GM23248 (cell line): ENCODE results near the genes GFRA1, PNLIPRP3, EMX2 and DENND10.

DNA sequence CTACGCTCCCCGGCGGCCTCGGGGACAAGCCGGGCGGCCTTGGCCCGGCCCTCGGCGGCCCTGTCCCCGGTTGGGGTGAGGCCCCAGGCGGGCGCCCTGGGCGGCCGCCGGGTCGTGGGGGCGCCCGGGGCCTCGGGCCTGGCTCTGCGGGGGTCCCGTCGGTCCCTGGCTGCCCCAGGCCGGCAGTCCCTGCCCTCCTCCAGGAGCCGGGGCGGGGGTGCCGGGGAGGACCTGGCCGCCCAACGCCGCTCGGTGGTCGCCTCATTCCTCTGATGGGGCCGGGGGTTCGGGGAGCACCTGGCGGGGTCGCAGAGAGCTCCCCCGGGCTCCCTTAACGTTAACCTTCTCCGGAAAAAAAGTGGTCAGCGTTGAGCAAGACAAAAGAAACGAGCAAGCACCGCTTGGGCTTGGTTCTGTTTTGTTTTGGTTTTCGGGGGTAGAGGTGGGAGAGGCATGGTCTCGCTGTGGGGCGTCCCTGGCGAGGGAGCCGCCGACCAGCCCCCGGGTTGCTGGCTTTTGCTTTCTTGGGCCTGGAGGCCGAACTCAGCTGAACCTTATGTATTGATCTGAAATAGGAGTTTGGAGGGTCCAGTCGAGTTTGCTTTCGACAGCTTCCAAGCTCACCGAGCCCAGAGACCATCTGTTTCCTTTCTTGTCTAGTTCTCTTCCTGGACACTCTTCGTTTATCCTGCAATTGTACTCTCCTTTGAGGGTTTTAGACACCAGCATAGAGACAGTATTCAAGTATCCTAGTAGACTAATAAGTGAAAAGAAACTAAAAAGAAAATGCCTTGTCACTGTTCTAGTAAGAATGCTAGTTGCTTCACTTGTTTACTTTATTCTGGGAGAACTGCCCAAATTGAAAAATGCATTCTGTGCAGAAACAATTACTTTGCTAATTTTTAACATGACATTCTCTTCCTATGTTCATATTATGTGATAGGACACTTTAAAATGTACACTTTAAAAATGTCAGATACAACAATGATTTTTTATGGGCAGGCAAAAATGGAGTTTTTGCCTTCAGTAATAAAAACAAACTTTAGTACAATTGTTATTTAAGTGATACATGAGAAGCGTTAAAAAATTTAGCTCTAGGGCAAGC is 944 bp downstream of the FHIP2A start:
- RAMPAGE, long total RNA = no peak

DNA sequence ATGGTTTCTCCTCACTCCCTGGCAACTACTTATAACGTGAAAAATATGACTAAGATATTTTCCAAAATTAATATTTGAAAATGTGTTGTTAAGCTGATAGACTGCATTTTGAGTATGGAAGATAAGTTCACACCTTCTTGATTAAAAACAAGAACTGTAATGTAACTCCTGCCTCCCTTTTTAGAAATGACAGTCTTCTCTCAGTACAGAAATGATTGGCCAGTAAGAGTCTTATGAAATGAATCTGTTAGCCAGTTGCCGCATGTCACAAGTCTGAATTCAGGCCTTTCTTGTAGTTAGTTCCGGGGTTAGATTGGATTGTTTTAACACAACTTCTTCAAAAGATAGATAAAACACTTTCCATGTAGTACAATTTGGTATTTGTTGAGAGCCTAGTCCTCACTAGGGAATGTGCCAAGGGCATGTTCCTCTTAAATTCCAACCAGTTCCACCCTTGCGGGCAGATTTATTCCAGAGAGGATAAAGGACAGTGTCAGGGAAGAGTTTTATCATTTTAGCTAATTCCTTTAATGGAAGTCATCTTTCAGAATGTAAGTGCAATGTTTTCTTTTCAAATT is 3.9 kb downstream of the FHIP2A start:
- RAMPAGE, long total RNA = no peak

- RAMPAGE, long total RNA = no peak
Measured at GRCh38 chr10:116211587-116212103, 61.4 kb downstream of the GFRA1 start.

GRCh38 chr10:116272489-116273283 is at the start of gene GFRA1:
GFRA1 (minus strand) TSS chr10:116273206.
- RAMPAGE, long total RNA = no peak

GRCh38 chr10:116274045-116274377 is 1.0 kb upstream of the GFRA1 start:
- RAMPAGE, long total RNA = no peak

DNA sequence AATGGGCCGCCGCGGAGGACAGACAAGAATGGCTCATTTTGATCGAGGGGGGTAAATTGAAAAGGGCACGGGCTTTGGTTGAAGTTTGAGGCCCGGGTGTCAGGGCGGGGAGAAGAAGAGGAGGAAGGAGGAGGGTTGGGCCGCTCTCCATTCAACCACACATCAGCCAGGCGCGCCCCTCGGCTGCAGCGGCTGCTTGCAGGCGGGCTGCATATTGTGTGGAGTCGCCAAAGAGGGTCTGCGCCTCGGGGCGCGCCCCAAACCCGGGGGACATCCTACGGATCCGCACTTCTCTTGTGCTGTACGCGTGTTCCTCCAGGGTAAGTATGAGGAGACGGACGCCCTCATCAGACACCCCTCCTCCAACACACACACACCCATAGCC is 1.4 kb upstream of the GFRA1 start:
- RAMPAGE, long total RNA = no peak

- RAMPAGE, long total RNA = no peak
Measured at GRCh38 chr10:116274763-116275135, 1.7 kb upstream of the GFRA1 start.

- RAMPAGE, long total RNA = no peak
Measured at GRCh38 chr10:116427658-116428214, at the start of gene PNLIPRP3. PNLIPRP3 (plus strand) TSS chr10:116427847.

DNA sequence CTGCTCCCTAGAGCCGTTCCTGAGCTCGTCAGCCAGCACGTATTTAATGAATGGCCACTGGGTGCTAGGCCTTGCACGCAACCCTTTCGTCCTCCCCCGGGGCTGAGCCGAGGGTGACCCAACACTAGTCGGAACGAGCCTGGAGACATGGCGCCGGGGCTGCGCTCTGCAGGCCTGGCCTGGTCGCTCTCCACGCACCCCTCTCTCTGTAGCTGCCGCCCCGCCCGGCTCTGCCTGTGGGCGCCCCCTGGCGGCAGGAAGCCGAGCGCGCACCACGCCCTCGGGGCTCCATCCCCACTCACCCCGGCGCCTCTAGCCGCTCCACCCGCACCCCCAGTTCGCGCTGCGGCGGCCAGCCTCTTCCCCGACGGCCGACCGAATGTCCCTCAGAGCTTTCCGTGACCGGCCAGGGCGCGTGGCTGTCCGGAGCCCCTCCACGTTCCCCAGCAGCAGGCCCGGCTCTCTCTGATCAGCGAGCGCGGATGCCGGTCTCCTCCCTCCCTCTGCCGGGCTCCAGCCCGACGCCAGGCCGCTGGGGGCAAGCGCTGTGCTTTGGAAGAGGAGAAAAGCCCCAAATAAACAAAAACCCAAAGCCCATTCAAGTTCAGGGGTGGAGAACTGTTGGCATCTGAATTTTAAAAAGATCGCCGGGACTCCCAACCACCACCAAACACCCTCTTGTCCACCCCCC is 29.1 kb upstream of the KCNK18 start:
- RAMPAGE, long total RNA = no peak

- RAMPAGE, long total RNA = no peak
Measured at GRCh38 chr10:117278725-117279482, 38.0 kb downstream of the SLC18A2 start.

DNA sequence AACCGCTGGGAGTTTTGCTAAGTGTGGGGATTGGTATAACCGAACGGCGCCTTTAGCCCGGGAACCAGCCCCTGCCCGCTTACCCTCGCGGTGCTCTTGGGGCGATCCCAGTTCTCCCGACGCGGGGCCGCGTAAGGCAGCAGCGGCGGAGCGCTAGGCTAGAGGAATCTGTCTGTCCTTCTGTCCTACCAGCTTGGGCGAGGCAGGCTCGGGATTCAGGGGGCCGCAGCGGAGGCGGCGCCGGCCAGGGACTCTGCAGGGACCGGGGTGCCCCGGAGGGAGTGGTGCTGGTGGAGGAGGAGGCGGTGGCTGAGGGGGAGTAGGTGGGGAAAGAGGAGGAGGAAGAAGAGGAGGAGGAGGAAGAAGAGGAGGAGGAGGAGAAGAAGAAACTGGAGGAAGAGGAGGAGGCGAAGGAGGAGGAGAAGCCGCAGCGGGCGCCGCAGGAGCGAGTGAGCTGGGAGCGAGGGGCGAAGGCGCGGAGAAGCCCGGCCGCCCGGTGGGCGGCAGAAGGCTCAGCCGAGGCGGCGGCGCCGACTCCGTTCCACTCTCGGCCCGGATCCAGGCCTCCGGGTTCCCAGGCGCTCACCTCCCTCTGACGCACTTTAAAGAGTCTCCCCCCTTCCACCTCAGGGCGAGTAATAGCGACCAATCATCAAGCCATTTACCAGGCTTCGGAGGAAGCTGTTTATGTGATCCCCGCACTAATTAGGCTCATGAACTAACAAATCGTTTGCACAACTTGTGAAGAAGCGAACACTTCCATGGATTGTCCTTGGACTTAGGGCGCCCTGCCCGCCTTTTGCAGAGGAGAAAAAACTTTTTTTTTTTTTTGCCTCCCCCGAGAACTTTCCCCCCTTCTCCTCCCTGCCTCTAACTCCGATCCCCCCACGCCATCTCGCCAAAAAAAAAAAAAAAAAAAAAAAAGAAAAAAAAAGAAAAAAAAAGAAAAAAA is at the start of gene EMX2:
EMX2 (plus strand) TSS at position 733 of the 952 bp plus-strand sequence.
- RAMPAGE, long total RNA = start-site peak on the minus strand centred at position 228 of the sequence, 137 bp wide, 114 and 170 reads in 2 replicates

DNA sequence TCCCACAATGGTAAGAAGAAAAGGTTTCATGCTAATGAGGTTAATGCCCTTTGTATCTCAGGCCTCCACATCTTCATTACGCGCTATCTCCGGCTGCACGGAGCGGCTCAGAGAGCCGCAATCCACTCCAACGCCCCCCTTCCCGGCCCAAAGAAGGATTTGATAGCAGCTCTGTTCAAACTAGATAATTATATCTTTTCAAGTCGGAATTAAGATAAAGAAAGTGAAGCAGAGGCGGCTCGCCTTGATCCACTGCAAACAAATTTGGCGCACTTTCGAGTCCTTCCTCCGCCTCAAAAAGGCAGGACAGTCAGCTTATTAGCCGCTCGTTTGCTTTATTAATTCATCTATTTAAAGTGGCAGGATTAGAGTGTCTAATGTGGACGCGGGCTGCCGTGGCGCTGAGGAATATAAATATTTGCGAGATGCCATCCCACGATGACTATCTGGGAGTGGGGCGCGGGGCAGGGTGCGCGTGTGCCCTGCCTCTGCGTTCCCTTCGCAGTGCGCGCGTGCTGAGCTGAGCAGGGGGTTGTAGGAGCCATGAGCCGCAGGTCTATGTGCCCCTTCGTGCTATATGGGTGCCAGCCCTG is 8.9 kb downstream of the EMX2 start:
- RAMPAGE, long total RNA = no peak

DNA sequence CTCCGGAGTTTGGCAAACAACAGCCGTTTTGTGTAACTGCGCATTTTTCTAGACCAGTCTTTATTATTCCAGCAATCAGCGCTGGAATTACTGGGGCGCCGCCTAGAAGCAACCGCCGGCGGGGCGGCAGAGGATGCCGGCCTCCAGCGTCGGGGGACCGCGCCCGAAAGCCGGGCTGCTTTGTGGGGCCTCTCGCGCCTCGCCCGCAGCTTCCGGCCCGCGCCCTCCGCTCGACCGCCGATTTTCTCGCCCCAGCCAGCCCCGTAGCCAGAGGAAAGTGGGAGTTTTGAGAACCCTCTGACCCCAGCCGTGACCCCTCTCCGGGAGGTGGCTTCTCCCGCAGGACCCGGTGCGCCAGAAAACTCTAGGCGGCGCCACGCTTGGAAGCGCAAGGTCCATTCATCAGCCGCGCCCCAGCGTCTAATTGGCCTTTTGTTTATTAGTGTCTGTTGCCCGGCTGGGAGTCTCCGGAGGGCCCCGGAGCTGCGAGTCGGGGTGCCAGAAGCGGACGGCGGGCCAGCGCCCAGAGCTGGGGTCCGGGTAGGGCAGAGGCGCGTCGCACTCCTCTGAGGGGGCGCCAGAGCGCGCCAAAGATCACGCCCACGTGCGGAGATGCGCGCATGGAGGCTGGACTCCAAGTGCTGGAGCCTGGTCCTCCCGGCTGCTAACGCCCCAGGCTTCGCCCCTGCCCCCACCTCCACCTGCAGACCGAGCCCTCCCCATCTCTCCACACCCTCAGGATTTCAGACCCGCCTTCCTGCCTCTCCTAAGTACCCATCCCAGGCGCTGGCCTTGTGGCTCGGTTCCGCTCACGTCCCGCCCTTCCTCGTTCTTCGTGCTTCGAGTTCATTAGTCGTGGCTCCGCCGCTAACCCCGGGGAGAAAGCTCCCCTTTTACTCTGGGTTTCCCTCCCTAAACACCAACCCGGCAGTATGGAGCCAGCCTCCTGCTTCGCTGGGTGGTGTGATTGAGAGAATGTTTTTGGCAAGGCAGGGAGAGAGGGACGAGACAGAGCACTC is 10.9 kb downstream of the EMX2 start:
- RAMPAGE, long total RNA = no peak

- RAMPAGE, long total RNA = no peak
Measured at GRCh38 chr10:117554200-117554710, 11.7 kb downstream of the EMX2 start.

DNA sequence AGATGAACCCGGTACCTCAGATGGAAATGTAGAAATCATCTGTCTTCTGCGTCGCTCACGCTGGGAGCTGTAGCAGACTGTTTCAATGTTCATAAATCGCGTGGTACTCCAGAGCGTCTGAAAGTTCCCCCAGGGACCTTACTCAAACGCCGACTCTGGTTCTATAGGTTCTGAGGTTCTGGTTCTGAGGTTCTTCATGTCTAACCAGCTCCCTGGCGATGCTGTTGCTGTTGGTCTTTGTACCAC is 208.0 kb downstream of the RAB11FIP2 start:
- RAMPAGE, long total RNA = no peak

- RAMPAGE, long total RNA = no peak
Measured at GRCh38 chr10:118039910-118040531, 6.7 kb downstream of the RAB11FIP2 start.

DNA sequence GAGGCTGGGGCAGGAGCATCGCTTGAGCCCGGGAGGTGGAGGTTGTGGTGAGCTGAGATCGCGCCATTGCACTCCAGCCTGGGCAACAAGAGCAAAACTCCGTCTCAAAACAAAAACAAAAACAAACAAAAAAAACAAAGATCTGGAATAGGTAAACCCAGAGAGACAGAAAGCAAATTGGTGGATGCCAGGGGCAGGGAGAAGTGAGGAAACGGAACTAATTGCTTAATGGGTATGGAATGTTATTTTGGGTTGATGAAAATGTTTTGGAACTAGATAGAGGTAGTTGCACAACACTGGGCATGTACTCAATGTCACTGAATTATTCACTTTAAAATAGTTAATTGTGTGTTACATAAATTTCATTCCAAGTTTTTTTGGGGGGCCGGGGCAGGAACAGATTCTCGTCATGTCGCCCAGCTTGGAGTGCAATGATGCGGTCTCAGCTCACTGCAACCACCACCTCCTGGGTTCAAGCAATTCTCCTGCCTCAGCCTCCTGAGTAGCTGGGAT is 10.4 kb downstream of the CACUL1 start:
- RAMPAGE, long total RNA = no peak

DNA sequence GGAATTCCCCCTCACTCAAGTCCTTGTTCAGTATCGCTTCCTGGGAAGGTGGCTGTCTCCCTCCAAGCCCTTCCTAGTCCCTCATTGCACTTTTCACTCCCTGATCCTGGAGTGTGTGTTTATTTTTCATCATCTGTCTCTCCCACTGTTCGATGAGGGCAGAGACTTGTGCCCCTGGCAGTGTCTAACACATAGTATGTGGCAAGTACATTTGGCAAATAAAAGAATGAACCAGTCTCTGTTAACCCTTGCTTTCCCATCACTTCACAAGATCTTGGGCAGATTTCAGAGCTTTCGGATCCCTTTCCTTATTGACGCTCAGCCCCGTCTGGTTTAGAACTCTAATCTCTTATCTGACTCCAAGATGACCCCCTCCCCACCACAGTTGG is 24.0 kb upstream of the CACUL1 start:
- RAMPAGE, long total RNA = no peak

GRCh38 chr10:119066534-119066941 is 14.1 kb downstream of the EIF3A start:
- RAMPAGE, long total RNA = no peak

GRCh38 chr10:119103780-119104743 is at the start of gene DENND10:
DENND10 (plus strand) TSS chr10:119104113.
- RAMPAGE, long total RNA = start-site peak on the plus strand at chr10:119104085-119104135, 224 and 350 reads in 2 replicates